CD14-positive monocyte (primary cell): ENCODE data around the gene ATOH8.

DNA sequence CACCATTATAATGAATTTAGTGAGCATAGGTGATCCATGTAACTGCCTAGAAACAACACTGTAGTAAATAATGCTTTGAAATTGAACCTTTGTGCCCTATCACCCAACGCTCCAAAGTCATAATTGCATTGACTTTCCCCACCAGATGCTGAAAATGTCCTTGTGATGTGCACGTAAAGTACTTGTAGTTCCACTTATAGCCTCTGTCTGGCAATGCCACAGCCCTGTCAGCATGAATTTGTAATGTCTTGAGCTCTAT, 4.9 kb downstream of the MAT2A start:
- CAGE, long polyA plus RNA, result no peak

- CAGE, long polyA plus RNA, result no peak
Observed at GRCh38 chr2:85585708-85586229, 1.5 kb downstream of the VAMP5 start.

DNA sequence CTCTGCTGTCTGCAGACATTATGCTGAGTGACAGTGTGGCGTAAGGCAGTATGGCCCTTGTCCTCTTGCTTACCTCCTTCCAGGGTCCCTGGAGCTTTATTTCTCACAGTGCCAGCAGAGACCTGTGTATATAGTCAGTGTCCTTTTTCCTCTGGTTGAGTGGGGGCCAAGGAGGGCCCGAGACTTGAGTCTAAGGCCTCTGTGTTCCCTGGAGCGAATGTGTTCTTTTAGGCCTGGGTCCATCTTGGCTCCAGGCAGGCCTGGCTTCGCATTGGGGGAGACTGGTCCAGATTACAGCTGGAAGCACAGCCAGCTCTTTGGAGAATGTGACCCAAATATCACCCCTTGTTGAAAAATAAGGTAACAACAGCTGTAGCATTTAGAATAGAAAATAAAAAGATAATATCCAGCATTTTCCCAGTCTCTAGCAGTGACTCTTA, 5.0 kb downstream of the VAMP5 start:
- CAGE, long polyA plus RNA, result no peak

GRCh38 chr2:85598773-85599390, 3.3 kb downstream of the RNF181 start:
- CAGE, long polyA plus RNA, result no peak

DNA sequence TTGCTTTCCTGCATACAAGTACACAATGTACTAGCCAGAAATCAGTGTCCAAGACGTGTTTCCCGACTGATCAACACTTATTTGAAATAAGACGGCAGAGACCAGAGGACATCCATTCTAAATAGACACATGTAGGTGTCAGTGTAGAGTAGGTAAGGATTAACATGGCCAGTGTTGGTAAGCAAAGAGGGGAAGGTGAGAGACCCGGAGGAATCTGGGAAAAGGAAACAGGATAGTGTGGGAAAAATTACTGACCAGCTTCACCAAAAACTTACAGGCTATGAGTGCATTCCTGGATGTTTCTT, 723 bp upstream of the TMEM150A start:
- CAGE, long polyA plus RNA, result no peak

DNA sequence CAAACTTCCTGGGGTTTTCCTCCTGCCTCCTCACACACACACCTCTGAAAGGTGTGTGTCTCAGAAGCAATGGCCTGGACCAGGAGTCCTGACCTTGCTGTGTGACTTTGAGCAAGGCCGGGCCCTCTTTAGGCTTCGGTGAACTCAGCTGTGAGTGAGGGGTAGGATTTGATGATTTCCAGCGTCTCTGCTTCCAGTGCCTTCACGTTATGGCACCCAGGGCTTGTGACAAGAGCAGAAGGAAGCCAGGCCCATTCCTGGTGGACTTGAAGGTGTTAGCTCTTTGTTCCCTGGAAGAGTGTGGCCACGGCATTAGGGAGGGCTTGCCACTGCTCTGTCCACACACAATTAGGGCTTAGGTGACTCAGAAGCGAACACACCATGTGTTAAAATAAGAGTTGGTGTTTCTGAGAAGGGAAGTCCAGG, 16.3 kb downstream of the GNLY start:
- CAGE, long polyA plus RNA, result no peak

- CAGE, long polyA plus RNA, result no peak
Observed at GRCh38 chr2:85753290-85754199, at the start of gene ATOH8. TSS of gene ATOH8 (plus strand) at chr2:85753991.

GRCh38 chr2:85793116-85793474, 39.3 kb downstream of the ATOH8 start:
- CAGE, long polyA plus RNA, result no peak

- CAGE, long polyA plus RNA, result no peak
Observed at GRCh38 chr2:85796228-85797136, 42.7 kb downstream of the ATOH8 start.

DNA sequence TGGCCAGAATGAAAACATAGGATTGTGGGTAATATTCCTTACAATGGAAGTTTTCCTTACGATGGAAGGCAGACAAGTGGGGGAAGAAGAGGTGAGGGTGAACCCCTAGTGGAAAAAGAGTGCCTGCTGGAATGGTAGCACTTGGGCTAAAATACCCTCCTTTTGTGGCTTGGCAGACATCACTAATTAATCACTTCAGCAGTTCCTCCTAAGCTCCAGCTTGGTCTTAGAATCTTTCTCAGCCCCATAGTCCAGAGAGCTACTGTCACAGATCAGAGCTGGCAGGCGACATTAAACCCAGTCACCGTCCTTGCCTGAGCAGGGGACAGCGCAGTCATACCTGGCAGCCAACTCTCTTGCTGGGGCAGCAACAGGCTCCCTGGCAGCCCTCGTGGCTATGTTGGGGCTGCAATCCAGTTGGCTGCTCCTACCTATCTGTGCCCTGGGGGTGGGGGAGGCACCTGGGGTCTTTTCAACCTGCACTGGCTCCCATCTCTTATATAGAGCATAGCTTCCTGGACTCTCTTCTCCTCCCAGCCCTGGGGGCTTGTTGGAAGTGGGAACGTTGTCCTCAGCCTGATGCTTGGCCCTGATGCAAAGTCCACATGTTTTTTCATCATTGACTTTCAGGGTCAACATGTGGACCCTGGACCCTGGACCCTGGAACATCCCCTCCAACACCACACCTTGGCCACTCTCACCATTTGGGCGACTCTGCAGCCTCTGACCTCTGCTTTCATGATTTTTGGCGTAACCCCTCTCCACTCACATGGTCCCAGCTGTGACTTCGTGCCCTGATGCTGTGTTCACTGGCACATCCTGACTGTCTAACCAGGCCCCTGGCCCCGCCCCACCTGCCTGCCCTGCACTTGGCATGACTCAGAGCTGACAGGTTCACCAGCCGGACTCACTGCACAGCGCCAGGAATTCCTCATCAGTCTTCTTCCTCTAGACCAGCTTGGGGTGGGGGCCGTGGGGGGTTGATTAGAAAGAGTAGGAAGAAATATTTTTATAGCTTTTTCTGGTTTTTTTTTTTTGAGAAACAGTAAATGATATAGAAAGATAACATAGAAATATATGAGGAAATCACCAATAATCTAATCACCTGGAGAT, 45.6 kb downstream of the ATOH8 start:
- CAGE, long polyA plus RNA, result no peak

DNA sequence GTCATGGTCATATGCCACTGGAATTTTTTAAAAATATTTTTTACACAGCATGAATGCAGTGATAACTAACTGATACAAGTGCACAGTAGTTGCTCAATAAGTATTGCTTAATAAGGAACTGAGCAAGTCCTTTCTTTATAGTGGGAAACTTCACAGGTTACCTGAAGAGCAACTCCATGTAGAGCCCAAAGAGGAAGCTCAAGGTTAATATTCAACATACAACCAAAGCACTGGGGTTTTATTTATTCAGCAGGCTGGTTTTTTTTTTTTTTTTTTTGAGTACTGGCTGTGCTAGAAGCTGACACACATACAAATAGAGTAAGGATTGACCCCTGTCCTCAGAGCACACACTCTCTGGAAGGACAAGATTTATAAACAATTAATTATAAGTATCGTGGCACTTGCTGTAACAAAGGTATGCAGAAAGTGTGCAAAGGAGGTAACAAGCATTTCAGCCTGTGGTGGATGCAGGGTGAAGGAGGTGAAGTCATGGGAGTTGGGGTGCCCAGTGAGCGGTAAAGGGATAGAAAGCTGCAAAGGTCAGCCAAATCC, 52.7 kb downstream of the ATOH8 start:
- CAGE, long polyA plus RNA, result no peak

- CAGE, long polyA plus RNA, result no peak
Observed at GRCh38 chr2:85844357-85844902, 44.4 kb downstream of the ST3GAL5 start.

DNA sequence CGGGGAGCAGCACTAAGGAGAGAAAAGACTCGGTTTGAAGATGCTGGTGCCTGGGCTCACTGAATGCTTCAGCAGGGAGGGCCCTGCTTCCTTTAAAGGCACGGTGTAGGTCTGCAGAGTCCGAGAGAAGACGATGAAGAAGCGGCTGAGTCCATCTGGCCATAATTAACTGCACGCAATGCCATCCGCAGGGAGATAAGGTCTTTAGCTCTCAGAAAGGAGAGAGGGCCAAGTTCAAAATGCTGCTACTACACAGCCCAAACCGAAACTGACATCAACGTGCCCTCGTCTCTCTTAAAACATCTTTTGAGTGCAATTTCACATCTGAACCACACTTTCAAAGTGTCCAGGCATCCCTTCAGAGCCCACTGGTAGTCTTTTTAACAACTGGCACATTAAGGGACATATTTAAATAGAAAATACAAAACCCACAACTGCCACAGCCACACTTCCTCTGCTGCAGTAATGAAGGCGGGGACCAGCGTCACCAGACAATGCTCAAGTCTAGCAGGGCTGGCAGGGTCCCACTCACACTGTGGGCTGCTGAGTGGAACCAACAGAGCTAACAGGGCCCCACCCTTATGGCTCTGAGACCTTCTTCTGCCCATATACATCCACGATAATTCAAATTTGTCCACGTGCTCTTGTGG, 35.8 kb downstream of the ST3GAL5 start:
- CAGE, long polyA plus RNA, result no peak

DNA sequence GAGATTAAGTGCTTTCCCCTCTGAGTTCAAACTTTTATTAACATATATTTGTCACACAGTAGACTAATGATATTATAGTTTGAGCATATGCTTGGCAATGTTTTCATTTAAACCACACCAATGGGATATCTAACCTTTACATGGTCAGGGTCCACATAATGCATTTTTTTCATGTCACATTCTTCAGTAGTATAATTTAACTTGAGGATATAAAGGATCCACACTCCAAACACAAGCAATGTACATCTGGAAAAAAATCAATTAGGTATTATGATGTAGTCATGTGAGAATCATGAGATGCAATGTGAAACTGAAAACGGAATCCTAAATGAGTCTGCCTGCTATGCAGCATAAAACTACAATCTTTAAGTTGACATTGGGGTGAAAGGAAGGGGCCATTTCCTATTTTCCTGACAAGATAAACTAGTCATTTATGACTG, 27.7 kb downstream of the ST3GAL5 start:
- CAGE, long polyA plus RNA, result no peak

DNA sequence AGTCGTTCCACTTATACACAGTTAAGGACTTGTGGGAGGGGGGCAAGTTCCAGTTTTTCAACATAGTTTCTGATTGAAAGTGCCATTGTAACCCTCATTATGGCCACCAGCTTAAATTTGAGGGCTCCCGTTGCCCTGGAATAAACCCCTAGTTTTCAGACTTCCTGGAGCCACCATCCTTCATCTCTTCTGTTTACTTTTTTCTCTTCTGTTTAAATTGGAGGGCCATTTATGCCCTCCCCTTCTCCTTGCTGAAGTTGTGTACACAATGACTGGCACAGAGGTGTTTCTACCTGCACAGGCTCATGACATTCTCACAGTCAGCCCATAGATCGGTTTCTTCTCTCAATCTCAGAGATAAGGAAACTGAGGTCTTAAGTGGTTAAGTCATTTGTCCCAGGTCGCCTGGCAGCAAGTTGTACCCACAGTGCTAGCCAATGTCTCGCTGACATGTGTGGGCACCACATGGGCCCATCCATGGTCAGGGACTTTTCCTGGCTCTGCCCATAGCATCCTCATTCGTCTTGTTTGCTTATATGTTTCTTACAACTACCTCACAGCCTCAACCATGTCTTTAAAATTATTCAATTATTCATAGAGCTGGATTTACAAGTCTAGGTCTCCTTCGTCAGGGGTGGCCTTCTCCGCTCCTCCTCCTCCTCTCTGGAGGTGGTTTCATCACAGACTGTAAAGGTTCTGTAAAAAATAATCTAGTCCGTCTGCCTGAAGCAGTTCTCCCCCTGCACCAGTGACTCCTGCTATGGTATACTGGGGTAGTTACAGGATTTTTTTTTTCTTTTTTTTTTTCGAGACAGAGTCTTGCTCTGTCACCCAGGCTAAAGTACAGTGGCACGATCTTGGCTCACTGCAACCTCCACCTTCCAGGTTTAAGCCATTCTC, 66.3 kb upstream of the ST3GAL5 start:
- CAGE, long polyA plus RNA, result no peak

DNA sequence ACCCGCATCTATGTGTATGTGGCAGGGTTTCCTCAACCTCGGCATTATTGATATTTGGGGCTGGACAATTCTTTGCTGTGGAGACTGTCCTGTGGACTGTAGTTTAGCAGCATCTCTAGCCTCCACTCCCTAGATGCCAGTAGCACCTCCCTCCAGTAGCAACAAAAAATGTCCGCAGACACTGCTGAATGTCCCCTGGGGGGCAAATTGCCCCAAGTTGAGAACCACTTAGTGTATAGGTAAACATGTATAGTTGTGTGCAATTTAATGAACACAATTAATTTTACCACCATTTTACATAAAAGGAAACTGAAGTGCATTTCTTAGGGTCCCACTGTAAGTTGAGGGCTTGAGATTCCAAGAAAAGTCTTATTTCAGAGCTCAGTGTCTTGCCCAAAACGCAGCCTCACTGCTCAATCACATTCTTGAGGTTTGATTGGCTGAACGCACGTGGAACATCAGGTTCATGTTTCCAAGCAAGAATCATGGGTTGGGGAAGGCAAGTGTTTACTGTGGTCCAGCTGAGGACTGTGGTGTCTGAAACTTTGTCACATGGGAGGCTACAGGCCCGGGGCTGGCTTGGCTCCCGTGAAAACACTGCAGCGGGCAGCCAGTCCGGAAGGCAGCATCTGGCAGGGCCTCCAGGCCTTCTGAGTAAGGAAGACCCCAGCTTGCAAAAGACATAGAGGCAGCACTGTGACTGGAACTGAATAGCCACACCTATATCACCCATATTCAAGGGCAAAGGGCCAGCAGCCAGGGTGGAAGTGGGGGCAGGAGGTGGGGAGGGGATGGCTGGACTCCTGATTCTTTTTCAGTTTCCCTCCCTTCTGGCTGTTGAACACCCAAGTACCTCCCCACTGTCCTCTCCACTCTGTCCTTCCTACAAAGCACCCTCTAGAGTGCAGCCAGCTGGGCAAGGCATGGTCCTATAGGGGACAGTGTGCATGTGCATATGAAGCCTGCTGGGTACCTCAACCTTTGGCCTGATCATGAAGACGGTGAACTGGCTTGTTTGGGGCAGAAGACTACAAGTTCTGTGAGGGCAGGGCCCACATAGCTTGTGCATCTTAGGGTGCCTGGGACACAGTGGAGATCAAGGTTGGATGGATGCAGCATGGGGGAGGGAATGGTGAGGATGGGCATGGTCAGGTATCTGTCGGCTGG, 84.7 kb downstream of the POLR1A start:
- CAGE, long polyA plus RNA, result no peak

DNA sequence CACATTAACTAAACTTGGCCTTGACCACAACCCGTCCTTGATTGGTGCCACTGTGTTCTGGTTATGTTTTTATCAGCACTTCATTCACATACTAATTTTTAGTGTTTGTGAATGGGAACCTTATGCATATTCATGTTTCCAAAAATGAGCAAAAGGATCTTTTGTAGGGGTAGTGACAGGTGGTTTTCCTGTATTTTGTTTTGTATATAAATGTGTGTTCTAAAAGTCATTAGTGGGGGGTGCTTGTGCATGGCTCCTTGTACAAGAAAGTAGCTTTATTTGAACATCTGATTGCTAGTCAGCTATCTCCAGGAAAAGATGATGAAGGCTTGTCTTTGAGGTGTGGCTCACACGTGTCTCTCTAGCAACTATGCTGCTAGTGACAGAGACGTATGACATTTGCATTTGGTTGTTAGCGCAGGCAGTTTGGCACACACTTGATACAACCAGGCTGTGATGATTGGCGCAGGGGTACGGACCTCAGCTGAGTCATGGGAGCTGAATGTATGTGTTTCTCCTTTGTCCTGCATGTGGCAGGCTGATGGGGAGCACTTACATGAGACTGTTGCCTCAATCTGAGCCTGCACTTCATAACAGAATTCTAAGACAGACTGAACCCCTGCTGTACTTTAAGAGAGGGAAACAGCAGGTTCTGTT, 29.5 kb downstream of the PTCD3 start:
- CAGE, long polyA plus RNA, result no peak

DNA sequence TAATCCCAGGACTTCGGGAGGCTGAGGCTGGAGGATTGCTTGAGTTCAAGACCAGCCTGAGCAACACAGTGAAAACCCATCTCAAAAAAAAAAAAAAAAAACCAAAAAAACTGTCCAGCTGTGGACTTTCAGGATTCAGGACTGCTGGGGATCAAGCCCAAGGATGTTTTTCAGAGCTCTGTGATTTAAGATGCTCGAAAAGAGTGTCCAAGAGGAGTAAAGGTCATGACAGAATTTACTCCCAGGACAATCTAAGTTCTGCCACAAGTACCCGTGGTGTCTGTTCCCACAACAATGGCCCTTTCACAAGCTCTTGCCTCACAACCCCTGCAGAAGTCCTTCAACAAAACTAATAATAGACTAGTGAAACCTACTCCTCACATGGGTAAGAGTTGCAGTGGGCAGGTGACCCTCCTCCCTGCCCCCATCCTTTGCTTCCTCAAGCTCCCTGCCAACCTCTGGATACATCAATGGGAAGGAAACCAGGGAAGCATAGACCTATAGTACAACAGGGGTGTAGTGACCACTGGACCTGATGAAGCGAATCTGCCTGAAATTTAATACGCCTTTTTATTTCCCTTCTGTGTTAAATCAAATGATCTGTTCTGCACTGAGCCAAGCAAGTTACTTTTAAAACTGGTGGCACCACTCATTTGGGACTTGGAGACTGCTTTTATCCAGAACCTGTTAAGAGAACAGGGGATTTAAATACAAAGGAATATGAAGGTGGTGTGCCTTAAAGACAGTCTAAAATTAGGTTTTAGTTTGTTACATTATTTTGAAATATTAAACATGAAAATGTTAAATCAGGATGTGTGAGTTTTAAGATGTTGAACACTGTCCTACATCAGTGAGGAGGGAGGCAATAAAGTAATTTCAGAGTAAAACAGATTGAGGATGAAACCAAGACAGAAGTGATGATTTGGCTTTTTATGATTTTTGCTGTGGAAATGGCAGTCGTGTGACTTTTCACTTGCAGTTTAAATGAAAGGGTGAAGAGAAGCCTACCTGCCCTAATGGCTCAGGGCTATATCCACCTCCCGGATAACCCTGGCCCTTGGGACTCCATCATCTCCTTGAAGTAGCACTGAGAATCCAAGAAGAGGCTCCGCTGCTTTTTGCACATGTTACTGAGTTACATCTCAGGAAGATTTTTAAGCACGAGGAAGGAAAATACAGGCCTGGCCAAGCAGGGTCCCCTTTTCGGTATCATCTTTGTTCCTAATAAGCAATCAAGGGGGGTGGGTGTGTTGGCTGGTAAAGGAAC, 35.2 kb downstream of the PTCD3 start:
- CAGE, long polyA plus RNA, result no peak

GRCh38 chr2:86225469-86226088, 26.3 kb downstream of the MRPL35 start:
- CAGE, long polyA plus RNA, result no peak

- CAGE, long polyA plus RNA, result no peak
Observed at GRCh38 chr2:86466182-86466824, 25.1 kb downstream of the KDM3A start.